ENCODE measurements around a stretch of chr1.

DNA sequence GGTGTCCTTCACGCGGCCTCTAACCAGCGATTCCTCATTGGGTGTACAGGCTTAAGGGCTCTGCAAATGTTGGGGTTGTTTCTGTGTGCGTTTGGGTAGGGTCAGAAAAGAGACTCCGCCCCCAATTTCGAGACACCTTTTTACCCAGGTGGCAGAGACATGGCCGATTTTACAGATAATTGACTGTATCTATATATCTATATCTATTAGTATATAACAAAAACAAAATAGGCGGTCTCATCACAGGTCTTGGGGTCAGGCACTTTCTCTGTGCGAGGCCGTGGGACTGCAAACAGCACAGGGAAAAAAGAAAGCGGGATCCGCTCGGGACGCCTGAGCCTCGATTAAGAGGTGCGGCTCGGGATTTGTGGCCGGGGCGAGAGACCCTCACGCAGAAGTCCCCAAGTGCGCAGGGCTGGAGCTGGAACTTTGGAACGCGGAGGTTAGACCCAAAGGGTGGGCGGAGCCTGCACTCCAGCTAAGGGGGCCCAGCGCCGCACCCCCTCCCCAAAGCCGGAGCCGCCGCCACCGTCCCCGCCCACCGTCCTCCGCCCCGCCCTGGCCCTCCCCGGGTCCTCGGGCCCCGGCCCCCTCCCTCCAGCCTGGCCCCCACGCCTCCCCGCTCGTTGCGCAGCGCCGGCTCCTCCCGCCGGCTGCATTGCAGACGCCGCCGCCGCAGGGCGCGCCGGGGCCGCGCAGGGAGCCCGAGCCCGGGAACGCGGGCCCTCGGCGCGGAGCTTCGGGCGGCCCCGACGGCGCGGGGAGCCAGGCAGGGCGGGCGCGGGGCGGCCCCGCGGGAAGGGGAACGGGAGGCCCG, 67.4 kb upstream of the VAMP3 start:
- RAMPAGE, long total RNA, result no peak
- RRBS, 2 experiments, result 22 to 28% methylated on average over 24 of the region's 75 CpGs
CAGE:
- cytosol, long polyA minus RNA, result no peak
- cytosol, long polyA plus RNA, result no peak
- long polyA plus RNA, result no peak
- nucleolus, long total RNA, result no peak
- nucleus, long polyA plus RNA, result no peak
- nucleus, long total RNA, result no peak

DNA sequence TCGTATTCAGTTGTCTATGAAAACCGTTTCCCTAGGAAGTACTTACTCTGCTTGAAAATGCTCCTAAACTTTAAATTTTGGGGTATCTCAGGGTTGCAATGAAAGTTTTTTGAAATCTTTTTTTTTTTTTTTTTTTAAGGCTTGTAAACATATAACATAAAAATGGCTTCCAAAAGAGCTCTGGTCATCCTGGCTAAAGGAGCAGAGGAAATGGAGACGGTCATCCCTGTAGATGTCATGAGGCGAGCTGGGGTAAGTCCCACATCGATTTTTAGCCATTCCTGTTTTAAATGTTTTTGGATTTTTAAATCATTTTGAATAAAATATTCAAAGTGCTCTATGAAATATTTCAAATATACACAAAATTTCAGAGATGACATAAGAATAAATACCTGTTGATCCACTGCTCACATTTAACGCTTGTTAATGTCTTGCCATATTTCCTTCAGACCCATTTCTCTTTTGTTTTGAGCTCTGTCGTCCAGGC, 1.2 kb downstream of the PARK7 start:
- RAMPAGE, long total RNA, result no peak
- RRBS, 2 experiments, result no CpG with 5 or more reads among the region's 7 CpGs
CAGE:
- cytosol, long polyA minus RNA, result no peak
- cytosol, long polyA plus RNA, result no peak
- long polyA plus RNA, result no peak
- nucleolus, long total RNA, result no peak
- nucleus, long polyA plus RNA, result no peak
- nucleus, long total RNA, result no peak

DNA sequence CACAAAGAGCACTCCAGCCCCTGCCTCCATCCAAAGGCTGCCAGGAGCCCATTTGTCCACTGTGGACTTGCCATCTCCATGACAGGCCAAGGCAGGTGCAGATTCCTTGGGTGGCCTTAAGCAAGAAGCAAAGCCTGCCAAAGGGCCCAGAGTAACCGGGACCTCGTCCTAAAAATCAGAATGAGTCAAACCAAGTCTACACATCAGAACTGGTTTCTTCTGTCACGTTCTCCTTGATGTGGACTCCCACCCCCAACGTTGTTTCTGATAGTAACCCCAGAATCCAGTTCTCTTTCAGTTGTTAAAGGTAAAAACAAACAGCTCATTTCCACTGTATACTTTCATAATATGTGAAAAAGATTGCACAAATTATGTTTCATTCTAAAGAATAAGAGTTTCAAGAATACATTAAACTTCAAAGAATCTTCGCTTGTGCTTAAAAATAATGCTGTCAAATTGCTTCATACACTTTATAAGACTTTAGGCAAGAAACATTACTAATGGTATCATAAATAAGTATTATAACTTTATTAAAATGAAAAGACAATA, 14.8 kb downstream of the ERRFI1 start:
- RAMPAGE, long total RNA, result no peak
- RRBS, 2 experiments, result no CpG with 5 or more reads among the region's 5 CpGs
CAGE:
- cytosol, long polyA minus RNA, result no peak
- cytosol, long polyA plus RNA, result no peak
- long polyA plus RNA, result no peak
- nucleolus, long total RNA, result no peak
- nucleus, long polyA plus RNA, result no peak
- nucleus, long total RNA, result no peak

GRCh38 chr1:8018482-8018762, 7.7 kb downstream of the ERRFI1 start:
- RAMPAGE, long total RNA, result no peak
- RRBS, 2 experiments, result no CpG with 5 or more reads among the region's 2 CpGs
CAGE:
- cytosol, long polyA minus RNA, result no peak
- cytosol, long polyA plus RNA, result no peak
- long polyA plus RNA, result no peak
- nucleolus, long total RNA, result no peak
- nucleus, long polyA plus RNA, result no peak
- nucleus, long total RNA, result no peak

DNA sequence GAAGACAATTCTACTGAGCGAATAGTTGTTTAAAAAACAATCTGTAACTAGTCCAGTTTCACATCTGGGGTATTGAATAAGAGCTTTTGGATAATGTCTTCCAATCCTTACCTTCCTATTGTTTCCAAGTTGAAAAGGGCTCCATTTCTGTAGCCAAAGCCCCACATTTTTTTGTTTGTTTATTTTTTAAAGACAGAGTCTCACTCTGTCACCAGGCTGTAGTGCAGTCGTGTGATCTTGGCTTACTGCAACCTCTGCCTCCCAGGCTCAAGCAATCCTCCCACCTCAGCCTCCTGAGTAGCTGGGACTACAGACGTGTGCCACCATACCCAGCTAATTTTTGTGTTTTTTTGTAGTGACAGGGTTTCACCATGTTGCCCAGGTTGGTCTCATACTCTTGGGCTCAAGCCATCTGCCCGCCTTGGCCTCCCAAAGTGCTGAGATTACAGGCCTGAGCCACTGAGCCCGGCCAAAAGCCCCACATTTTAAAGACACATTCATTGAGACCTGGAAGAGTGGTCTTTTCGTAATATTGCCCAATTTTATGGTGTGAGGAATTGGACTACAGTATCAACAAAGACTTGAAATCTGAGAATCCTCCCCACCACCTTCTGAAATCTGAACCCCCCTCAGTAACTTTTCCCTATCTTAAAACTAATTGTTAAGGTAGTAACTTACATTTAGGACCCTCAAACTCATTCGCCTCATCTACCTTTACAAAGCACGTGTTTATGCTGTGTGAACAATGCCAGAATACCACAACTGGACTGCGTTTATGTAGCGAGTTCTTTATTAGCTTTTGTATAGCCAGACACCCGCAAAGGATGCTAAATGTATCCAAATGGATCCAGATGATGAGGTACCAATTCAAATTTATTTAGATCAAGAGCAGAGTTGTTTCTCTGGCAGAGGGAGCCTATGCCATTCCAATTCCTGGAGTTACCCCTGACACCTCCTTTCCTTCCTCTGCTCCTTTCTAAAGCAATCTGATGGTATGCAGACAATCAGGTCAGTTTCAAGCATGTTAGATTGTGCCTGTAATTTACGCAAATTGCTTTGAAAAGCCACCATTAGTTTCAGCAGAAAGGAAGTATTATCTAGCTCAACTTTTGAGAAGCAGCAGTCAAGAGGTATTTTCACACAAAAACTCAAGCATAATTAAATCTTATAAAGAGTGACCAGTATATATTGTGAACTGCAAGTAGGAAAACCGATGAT, 2.6 kb downstream of the ERRFI1 start:
- RAMPAGE, long total RNA, result no peak
- RRBS, 2 experiments, result no CpG with 5 or more reads among the region's 13 CpGs
CAGE:
- cytosol, long polyA minus RNA, result no peak
- cytosol, long polyA plus RNA, result no peak
- long polyA plus RNA, result no peak
- nucleolus, long total RNA, result no peak
- nucleus, long polyA plus RNA, result no peak
- nucleus, long total RNA, result no peak

- RAMPAGE, long total RNA, result no peak
- RRBS, 2 experiments, result 10 to 13% methylated on average over 24 to 30 of the region's 82 CpGs
CAGE:
- cytosol, long polyA minus RNA, result no peak
- cytosol, long polyA plus RNA, result no peak
- long polyA plus RNA, result no peak
- nucleolus, long total RNA, result no peak
- nucleus, long polyA plus RNA, result no peak
- nucleus, long total RNA, result no peak
Measured at GRCh38 chr1:8025396-8026128, 547 bp downstream of the ERRFI1 start.

DNA sequence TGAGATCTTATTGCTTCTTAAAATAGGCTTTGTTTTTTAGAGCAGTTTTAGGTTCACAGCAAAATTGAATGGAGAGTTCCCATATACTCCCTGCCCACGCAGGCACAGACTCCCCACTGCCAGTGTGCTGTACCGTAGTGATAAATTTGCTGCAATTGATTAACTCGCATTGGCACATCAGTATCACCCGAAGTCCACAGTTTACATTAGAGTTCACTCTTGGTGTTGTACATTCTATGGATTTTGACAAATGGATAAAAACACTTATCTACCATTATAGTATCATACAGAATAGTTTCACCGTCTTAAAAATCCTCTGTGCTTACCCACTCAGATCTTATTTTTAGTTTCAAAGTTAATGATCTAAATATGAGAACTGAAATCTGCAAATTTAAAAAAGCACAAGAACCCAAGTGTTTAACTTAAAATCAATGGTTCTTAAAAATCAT, 71.9 kb upstream of the ERRFI1 start:
- RAMPAGE, long total RNA, result no peak
- RRBS, 2 experiments, result no CpG with 5 or more reads among the region's 5 CpGs
CAGE:
- cytosol, long polyA minus RNA, result no peak
- cytosol, long polyA plus RNA, result no peak
- long polyA plus RNA, result no peak
- nucleolus, long total RNA, result no peak
- nucleus, long polyA plus RNA, result no peak
- nucleus, long total RNA, result no peak

DNA sequence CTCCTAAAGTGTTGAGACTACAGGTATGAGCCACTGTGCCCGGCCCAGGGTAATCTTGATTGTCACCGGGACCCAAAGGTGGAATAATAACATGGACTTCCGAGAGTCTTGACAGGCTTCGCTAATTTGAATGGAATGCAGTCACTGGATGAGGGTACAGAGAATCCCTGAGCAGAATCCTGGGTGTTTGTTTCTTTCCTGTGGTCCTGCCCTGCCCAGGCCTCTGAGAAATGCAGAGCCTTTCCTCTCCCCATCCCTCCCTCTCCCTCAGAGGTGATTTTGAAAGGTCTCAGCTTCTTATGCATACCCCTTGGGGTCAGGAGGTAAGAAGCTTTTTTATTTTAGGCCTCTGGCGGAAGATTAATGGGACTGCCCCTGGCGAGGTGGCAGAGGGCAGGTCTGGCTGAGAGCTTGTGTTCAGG, 116.7 kb upstream of the SLC45A1 start:
- RAMPAGE, long total RNA, result no peak
- RRBS, 2 experiments, result no CpG with 5 or more reads among the region's 6 CpGs
CAGE:
- cytosol, long polyA minus RNA, result no peak
- cytosol, long polyA plus RNA, result no peak
- long polyA plus RNA, result no peak
- nucleolus, long total RNA, result no peak
- nucleus, long polyA plus RNA, result no peak
- nucleus, long total RNA, result no peak

- RAMPAGE, long total RNA, result no peak
- RRBS, 2 experiments, result no CpG with 5 or more reads among the region's 3 CpGs
CAGE:
- cytosol, long polyA minus RNA, result no peak
- cytosol, long polyA plus RNA, result no peak
- long polyA plus RNA, result no peak
- nucleolus, long total RNA, result no peak
- nucleus, long polyA plus RNA, result no peak
- nucleus, long total RNA, result no peak
Measured at GRCh38 chr1:8293323-8293568, 24.7 kb upstream of the SLC45A1 start.

DNA sequence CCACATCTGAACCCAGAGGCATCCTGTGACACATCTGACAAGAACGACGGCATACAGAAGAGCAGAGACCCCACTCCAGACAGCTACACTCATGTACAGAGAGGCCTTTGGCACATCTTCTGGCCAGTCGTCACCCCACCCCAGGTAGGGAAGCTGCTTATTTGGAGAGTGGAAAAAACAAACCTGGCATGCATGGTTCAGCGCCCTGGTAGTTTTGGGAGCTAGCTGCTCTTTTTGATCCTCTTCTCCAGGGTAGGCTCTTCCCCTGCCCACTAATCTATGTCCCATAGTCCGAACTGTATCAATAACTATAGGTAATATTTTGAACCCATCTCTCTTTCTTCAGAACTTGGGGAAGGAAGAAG, 72.2 kb downstream of the SLC45A1 start:
- RAMPAGE, long total RNA, result no peak
- RRBS, 2 experiments, result no CpG with 5 or more reads among the region's 5 CpGs
CAGE:
- cytosol, long polyA minus RNA, result no peak
- cytosol, long polyA plus RNA, result no peak
- long polyA plus RNA, result no peak
- nucleolus, long total RNA, result no peak
- nucleus, long polyA plus RNA, result no peak
- nucleus, long total RNA, result no peak

DNA sequence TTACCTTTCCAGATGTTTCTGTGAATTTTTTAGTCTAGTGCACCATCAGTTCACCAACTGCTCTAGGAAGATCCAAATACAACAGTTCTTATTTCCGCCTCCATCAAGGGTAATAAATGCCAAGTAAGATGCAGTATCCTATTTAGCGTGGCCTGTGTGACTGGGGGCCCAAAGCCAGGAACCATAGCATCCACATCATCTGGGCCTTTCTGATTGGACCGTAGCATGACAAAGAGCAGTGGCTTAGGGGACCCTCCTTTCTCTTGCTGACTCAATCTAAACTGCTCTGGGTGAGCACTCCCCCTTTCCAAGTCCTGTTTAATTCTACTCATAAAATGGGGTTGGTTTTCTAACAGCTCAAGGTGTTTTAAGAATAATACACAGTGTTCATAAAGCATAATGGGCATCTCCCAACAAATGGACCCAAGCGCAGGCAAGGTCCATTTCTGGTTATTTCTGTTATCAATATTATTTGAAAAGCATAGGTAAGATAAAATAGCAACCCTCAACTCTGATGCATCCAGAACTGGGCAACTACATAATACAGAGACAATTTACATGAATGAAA, 75.4 kb downstream of the SLC45A1 start:
- RAMPAGE, long total RNA, result no peak
- RRBS, 2 experiments, result no CpG with 5 or more reads among the region's 4 CpGs
CAGE:
- cytosol, long polyA minus RNA, result no peak
- cytosol, long polyA plus RNA, result no peak
- long polyA plus RNA, result no peak
- nucleolus, long total RNA, result no peak
- nucleus, long polyA plus RNA, result no peak
- nucleus, long total RNA, result no peak

GRCh38 chr1:8419036-8419392, 101.1 kb downstream of the SLC45A1 start:
- RAMPAGE, long total RNA, result no peak
- RRBS, 2 experiments, result no CpG with 5 or more reads among the region's 3 CpGs
CAGE:
- cytosol, long polyA minus RNA, result no peak
- cytosol, long polyA plus RNA, result no peak
- long polyA plus RNA, result no peak
- nucleolus, long total RNA, result no peak
- nucleus, long polyA plus RNA, result no peak
- nucleus, long total RNA, result no peak

DNA sequence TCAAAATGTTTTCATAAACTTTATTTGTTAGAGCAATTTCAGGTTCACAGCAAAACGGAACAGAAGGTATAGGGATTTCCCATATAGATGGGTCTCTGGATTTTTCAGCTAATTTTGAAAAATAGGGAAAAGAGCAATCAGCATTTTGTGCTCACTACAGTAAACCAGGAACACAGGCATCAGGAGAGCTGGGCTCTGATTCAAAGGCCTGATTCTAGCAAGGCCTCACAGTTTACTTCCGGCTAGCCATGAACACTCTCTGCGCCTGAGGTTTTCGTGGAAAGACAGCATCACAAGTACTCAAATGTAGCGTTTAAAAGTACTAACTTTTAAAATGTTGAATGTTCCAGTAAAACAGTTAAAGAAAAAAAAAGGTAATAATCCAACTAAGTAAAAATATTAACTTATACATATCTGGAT, 120.5 kb downstream of the SLC45A1 start:
- RAMPAGE, long total RNA, result no peak
- RRBS, 2 experiments, result no CpG with 5 or more reads among the region's 5 CpGs
CAGE:
- cytosol, long polyA minus RNA, result no peak
- cytosol, long polyA plus RNA, result no peak
- long polyA plus RNA, result no peak
- nucleolus, long total RNA, result no peak
- nucleus, long polyA plus RNA, result no peak
- nucleus, long total RNA, result no peak

DNA sequence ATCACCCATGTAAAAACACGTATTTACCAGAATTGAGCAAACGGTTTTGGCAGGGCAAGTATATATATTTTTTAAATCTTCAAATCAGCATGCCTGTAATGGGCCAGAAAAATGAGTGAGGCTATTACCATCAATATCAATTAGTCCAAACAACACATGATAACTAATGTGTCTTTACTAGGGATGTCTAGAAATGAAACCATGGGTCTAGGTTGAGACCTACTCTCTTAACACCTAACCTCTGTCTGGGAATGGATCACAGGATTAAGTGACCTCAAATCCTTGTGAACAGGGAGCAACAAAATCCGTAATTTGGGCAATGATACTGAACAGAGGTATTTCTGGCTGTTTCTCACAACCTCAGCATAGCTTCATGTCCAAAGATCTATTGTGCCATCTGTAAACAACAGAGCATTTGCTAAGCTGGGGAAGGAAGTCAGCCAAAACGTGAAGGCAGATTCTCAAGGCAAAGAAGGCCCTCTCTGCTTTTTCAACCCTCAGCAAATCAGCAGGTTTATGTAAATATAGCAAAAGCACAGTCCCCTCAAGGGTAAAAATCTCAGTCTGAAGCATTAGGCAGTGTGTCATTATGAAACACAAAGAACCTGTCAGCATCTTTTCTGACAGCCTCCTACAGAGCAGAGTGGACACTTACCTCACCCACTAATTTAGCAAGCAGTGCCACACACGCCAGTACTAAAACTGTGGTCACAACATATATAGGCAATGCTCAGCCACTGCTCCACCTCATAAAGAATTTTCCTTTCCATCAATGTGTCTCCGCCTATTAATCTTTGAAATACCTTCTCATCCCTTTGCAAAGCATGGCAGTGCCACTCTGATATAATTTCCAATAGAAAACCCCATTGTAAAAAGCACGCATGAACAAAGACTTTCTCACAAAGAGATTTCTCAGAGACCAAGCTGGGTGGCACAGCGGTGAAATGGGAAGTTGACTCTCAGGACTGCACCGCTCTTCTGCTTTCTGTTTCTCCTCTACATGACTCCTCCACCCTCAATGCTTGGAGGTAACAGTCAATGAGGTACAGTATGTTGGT, 188.1 kb downstream of the RERE start:
- RAMPAGE, long total RNA, result no peak
- RRBS, 2 experiments, result no CpG with 5 or more reads among the region's 9 CpGs
CAGE:
- cytosol, long polyA minus RNA, result no peak
- cytosol, long polyA plus RNA, result no peak
- long polyA plus RNA, result no peak
- nucleolus, long total RNA, result no peak
- nucleus, long polyA plus RNA, result no peak
- nucleus, long total RNA, result no peak

GRCh38 chr1:8663032-8663799, 154.2 kb downstream of the RERE start:
- RAMPAGE, long total RNA, result no peak
- RRBS, 2 experiments, result no CpG with 5 or more reads among the region's 4 CpGs
CAGE:
- cytosol, long polyA minus RNA, result no peak
- cytosol, long polyA plus RNA, result no peak
- long polyA plus RNA, result no peak
- nucleolus, long total RNA, result no peak
- nucleus, long polyA plus RNA, result no peak
- nucleus, long total RNA, result no peak

GRCh38 chr1:8783686-8784610, 33.5 kb downstream of the RERE start:
- RAMPAGE, long total RNA, result no peak
- RRBS, 2 experiments, result no CpG with 5 or more reads among the region's 8 CpGs
CAGE:
- cytosol, long polyA minus RNA, result no peak
- cytosol, long polyA plus RNA, result no peak
- long polyA plus RNA, result no peak
- nucleolus, long total RNA, result no peak
- nucleus, long polyA plus RNA, result no peak
- nucleus, long total RNA, result no peak

- RAMPAGE, long total RNA, result no peak
- RRBS, 2 experiments, result 79% methylated on average over 4 of the region's 9 CpGs; no CpG with 5 or more reads in 1 of the 2 experiments
CAGE:
- cytosol, long polyA minus RNA, result no peak
- cytosol, long polyA plus RNA, result no peak
- long polyA plus RNA, result no peak
- nucleolus, long total RNA, result no peak
- nucleus, long polyA plus RNA, result no peak
- nucleus, long total RNA, result no peak
Measured at GRCh38 chr1:8825983-8826373, 8.5 kb upstream of the RERE start.

DNA sequence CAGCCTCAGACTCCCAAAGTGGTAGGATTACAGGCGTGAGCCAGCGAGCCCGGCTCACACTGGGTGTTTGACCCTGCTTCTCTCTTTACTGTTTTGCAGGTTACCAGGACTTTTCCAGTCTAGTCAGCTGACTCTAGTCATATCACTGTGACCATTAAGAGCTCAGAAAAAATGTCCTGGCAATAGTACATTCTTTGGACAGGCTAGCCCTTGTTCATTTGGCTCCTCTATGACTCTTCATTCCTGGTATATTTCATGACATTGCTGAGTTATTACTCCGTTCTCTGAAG, 8.0 kb upstream of the CA6 start:
- RAMPAGE, long total RNA, result no peak
- RRBS, 2 experiments, result no CpG with 5 or more reads among the region's 4 CpGs
CAGE:
- cytosol, long polyA minus RNA, result no peak
- cytosol, long polyA plus RNA, result no peak
- long polyA plus RNA, result no peak
- nucleolus, long total RNA, result no peak
- nucleus, long polyA plus RNA, result no peak
- nucleus, long total RNA, result no peak

- RAMPAGE, long total RNA, result no peak
- RRBS, 2 experiments, result no CpG with 5 or more reads among the region's 11 CpGs
CAGE:
- cytosol, long polyA minus RNA, result no peak
- cytosol, long polyA plus RNA, result no peak
- long polyA plus RNA, result no peak
- nucleolus, long total RNA, result no peak
- nucleus, long polyA plus RNA, result no peak
- nucleus, long total RNA, result no peak
Measured at GRCh38 chr1:8986728-8987223, 39.4 kb downstream of the SLC2A7 start.

DNA sequence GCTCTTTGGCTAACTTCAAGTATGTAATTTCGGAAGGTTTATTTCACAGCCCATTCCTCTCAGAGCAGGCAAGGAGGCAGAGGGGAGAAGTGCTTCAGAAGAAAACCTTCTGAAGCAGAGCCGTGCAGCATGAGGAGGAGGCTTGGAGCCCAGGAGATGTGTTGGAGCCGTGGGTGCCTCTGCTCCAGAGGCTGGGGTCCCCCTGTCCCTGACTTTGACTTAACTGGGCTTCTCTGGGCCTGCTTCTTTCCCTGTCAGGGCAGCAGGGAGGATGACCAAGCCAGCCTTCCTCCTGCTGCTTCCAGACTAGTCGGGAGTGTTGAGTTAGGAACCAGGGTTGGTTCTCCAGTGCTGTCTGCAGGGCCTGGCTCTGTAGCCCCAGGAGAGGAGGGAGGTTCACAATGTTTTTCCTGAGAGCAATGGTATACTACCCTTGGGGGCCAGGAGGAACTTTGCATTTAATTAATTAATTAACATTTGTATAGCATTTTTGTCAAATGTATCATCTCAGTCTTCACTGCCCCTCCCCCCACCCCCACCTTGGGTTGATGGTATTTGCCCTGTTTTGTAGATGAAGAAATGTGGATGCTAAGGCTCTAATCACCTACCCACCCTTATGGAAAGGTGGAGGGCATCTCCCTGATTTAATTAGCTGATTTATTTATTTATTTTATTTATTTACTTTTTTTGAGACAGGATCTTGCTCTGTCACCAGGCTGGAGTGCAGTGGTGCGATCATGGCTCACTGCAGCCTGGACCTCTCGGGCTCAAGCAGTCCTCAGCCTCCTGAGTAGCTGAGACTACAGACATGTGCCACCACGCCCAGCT, 6.4 kb downstream of the H6PD start:
- RAMPAGE, long total RNA, result no peak
- RRBS, 2 experiments, result no CpG with 5 or more reads among the region's 7 CpGs
CAGE:
- cytosol, long polyA minus RNA, result no peak
- cytosol, long polyA plus RNA, result no peak
- long polyA plus RNA, result no peak
- nucleolus, long total RNA, result no peak
- nucleus, long polyA plus RNA, result no peak
- nucleus, long total RNA, result no peak

Measured in GM12878 (cell line).